Esophagus squamous epithelium (tissue), 4 donors: ENCODE measurements around a stretch of chr6.

DNA sequence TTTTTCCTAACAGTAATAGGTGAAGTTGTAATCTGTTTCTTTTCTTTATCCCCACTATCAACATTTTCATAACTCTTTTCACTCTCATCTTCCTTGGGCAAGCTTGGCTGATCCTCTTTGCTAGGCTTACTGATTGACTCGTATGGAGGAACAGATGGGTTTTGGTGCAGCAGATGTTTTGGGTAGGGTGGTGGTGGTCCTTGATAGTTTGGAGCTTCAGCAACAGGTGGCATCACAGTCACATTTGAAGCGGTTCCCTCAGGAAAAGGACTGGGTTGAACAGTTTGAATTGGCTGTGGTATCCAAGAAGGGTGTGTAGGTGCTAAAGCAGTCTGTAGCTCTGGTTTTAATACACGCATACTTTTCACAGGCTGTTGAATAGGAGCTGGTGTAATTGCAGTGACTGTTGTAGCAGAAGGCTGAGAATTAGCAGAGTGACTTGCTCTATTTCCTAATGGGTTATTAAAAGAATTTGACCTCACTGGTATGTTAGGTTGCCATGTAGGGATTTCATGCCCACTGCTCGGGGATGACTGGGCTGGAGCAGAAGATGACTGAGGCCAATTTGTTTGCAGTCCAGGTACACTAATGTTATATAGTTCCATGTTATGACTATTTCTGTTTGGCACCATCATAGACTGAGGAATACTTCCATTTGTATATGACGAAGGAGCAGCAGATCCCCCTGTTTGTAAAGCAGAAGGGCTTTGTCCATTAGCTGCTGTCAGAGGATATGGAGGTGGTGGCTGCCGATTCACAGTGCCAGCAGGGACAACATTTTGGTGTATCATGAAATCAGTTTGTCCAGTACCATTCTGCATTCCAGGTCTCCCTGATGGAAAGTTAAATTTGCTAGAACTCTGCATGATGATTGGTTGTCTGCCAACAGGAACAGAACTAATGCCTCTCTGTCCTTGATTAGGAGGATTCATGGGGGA lies 34.4 kb downstream of the LATS1 start:
- PRO-cap = no peak
- RAMPAGE, long total RNA, 4 experiments = no peak in any of the 4 experiments

- PRO-cap = no peak
- RAMPAGE, long total RNA, 4 experiments = no peak in any of the 4 experiments
These were observed 53.4 kb downstream of the LRP11 start for GRCh38 chr6:149810372-149811491.

GRCh38 chr6:149823555-149824191 lies 40.5 kb downstream of the LRP11 start:
- PRO-cap = no peak
- RAMPAGE, long total RNA, 4 experiments = start-site peak on the minus strand in 1 of 4 experiments, at chr6:149823592-149823835 at its widest, 6 reads per replicate

DNA sequence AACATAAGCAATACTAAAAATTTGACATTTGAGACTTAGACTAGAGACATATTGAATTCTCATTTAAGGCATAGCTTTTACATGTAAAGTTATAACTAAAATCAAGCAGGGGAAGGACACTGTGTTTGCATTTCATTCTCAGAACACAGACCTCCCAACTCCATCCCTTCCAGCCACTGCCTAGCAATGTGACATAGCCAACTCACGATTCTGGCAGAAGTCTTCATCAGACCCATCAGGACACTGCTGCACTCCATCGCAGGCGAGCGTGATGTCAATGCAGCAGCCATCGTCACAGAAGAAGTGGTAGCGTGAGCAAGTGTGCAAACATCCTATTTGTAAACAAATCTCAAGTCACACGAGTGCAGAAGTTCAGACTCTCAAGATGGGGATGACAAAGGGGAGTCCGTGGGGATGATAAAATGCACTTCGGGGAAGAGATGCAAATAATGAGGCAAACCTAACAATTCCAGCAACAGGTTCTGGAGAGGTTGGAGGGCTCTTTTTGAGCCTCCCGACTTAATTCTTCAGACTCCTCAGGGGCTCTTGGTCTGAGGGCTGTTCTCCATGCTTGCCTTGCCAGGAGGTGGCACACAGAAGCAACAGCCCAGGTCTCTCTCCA lies 26.9 kb downstream of the LRP11 start:
- PRO-cap = no peak
- RAMPAGE, long total RNA, 4 experiments = no peak in any of the 4 experiments

DNA sequence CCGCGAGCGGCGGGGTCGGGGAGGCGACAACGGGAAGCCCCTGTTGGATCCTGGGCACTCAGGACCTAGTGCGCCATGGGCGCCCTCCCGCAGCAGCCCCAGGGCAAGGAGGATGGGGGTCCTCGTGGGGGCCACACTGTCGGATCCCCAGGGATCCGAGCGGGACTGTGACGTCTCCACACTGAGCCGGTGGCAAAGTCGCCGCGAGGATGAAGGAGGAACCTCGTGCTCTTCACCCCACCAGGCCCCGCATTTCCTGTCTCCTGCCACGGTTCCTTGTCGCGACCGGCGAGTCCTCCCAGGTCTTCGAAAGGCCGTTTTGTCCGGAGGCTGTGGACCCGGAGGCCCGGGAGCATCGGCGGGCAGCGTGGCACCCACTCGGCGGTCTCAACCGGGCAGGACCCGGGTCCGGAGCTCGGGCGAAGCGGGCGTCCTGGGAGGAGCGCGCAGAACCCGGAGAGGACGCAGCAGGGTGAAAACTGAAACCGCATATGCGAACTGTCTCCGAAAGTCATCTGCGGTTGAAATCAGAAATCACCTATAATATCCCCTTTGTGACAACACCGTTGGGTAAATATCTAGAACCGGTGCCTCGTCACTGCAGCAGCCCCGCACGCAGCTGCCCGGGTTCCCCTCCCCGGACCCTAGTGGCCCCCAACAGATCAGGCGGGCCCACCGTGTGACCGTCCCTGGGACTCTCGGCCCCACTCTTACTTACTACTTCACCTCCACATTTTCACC lies 3.2 kb upstream of the ULBP2 start:
- PRO-cap = unidirectional peak, minus-strand start at position 517 of the sequence
- RAMPAGE, long total RNA, 4 experiments = no peak in any of the 4 experiments

DNA sequence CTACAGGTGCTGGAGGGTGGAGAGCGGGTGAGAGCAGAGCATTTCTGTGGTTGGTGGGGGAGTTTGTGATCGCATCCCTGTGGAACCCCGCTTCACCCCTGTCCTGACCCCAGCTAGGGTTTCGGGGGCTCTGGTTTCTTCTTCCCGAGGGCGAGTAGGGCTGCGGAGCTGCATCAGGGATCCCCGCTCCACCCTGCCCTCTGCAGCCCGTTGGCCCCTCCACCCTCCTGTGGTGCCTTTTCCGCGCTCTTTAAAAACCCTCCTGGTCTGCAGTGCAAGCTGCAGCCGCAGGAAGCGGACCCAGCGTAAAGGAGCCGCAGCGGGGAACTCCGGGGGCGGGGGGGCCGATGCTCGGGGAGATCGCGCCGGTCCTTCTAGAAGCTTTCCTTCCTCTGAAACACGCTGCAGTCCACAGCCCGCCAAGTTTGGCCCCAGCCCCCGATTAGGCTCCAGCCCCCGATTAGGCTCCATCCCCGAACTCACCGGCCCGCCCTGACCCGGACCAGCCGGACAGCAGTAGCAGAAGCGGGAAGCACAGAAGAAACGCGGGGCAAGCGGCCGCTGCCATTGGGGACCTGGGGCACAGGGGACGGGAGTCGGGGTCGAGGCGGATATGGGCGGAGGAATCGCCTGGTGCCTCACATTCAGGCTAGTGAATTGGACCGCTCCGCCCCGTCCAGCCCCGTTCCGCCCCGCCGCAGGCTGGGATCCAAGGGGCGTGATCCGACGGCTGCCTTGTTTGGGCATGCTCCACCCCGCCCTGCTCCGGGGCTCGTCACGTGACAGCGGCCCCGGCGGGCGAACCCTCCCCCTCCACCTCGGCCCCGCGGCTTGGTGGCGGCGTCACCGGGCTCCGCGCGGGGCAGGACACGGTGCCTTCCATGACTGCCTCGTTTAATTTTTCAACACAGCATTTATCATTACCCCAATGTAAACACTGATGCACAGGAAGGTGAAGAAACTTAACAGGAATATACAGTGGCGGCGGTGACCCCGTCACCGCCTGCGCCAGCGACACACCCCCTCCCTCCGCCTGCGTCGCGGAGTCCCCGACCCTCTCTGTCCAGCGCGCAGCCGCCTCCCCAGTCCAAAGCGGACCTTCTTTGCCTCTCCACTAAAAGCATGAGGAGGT lies 20.4 kb downstream of the RAET1L start:
- PRO-cap = unidirectional peak, plus-strand start at position 282 of the sequence
- RAMPAGE, long total RNA, 4 experiments = no peak in any of the 4 experiments

- PRO-cap = no peak
- RAMPAGE, long total RNA, 4 experiments = no peak in any of the 4 experiments
These were observed 25.1 kb upstream of the PPP1R14C start for GRCh38 chr6:150117841-150118125.

DNA sequence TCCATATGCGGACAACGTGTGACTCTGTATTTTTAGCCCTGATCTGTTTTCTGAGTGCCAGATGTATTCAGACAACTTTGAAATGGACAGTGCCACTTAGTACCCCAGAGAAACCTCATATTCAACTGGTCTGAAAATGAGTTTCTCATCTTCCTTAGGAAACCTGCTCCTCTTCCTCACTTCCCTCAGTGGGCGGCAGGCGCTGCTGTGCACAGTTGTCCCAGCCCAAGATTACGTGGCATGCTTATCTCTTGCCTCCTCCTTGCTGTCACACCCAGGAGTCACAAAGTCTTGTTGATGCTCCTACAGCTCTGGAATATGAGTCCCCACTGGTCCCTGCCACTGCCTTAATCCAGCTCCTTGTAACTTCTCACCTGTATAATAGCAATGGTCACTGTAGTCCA lies 8.3 kb downstream of the PPP1R14C start:
- PRO-cap = no peak
- RAMPAGE, long total RNA, 4 experiments = no peak in any of the 4 experiments

DNA sequence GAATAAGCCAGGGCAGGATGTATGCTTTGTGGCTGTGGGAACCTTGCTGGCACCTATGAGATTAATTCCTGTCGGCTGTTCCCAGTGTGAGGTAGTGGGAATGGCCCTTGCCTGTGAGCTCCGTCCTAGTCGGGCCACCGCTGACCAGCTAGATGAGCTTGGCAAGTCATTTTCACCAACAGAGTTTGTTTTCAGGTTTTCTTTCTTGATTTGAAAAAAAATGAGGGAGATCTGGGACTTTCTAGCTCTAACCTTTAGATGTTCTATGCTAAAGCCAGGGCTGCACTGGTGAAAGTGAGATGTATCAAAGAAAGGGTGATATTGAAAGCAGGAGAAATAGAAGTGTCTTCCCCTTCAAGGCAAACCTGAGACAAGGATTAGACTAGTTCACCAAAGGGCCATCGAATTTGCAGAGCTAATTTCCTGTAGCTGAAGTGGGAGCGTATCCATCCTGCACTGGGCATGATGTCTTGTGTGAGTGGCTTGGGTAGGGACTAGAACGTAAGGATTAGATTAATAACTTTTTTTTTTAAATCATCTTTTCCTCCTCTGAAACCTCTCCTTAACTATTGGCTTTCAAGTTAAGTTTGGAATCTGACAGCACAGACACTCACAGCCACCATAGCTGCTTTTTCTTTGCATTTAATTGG lies 11.5 kb downstream of the PPP1R14C start:
- PRO-cap = unidirectional peak, plus-strand start at position 87 of the sequence
- RAMPAGE, long total RNA, 4 experiments = no peak in any of the 4 experiments

DNA sequence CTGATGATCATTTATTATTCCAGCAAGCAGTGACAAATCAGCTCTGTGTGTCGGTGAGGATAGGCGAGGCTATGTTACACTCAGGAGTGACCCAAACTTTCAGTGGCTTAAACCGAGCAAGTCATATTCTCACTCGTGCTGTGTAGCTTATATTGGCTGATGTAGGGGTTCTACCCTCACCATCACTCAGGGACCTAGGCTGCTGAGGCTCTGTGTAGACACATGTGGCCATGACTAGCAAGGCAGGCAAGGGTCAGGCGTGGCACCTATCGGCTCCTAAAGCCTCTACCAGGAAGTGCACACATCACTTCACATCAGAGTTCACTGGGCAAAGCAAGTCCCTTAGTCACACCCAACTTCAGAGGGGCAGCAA lies 42.8 kb downstream of the PPP1R14C start:
- PRO-cap = no peak
- RAMPAGE, long total RNA, 4 experiments = no peak in any of the 4 experiments

GRCh38 chr6:150435780-150436292 lies 67.0 kb downstream of the IYD start:
- PRO-cap = no peak
- RAMPAGE, long total RNA, 4 experiments = no peak in any of the 4 experiments

DNA sequence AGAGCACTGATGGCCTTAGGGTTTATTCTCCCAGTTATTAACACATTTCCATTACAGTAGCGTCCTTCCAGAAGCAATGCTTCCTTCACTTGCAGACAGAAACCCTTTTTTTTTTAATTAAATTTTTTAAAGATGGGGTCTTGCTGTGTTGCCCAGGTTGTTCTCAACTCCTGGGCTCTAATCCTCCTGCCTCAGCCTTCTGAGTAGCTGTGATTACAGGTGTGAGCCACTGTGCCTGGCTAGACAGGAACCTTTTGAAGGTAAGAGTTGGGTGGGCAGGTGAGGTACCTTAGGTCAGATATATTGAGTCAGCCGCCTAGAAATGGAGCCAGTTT lies 79.6 kb downstream of the IYD start:
- PRO-cap = no peak
- RAMPAGE, long total RNA, 4 experiments = no peak in any of the 4 experiments

DNA sequence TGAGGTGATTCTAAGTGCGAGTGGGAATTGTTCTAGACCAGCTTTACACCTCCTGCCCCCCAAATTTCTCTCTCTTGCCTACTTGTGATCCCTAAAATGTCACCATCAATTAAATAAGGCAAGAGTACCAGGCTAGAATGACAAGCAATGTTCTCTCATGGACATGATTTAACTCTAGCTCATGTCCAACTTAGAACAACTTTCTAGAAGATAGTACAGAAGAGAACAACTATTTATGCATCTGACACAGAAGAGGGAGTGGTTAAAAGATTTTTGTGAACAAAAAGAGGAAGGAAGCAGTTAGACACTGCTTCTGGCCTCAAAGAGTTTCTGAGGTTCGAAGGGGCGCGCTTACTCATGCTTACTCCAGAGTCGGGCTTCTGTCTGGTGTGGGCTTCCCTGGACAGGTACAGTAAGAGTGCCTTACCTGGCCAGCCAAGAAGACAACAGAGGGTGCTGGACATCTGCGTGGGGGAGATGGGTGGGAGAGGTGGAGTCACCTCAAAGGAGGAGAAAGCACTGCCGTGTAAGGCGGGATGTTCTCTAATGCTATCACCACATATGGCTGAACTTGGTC lies 25.3 kb upstream of the PLEKHG1 start:
- PRO-cap = unidirectional peak, plus-strand start at position 322 of the sequence
- RAMPAGE, long total RNA, 4 experiments = no peak in any of the 4 experiments

GRCh38 chr6:150636023-150636477 lies 36.4 kb downstream of the PLEKHG1 start:
- PRO-cap = unidirectional peak, plus-strand start at chr6:150636365
- RAMPAGE, long total RNA, 4 experiments = no peak in any of the 4 experiments

GRCh38 chr6:150698639-150698847 lies 98.9 kb downstream of the PLEKHG1 start:
- PRO-cap = no peak
- RAMPAGE, long total RNA, 4 experiments = no peak in any of the 4 experiments

- PRO-cap = no peak
- RAMPAGE, long total RNA, 4 experiments = no peak in any of the 4 experiments
These were observed 71.6 kb downstream of the MTHFD1L start for GRCh38 chr6:150937091-150937471.

GRCh38 chr6:150992535-150993097 lies 127.1 kb downstream of the MTHFD1L start:
- PRO-cap = no peak
- RAMPAGE, long total RNA, 4 experiments = no peak in any of the 4 experiments

GRCh38 chr6:151021671-151022265 lies 156.3 kb downstream of the MTHFD1L start:
- PRO-cap = no peak
- RAMPAGE, long total RNA, 4 experiments = no peak in any of the 4 experiments

- PRO-cap = no peak
- RAMPAGE, long total RNA, 4 experiments = no peak in any of the 4 experiments
These were observed 159.5 kb downstream of the MTHFD1L start for GRCh38 chr6:151024887-151025478.

GRCh38 chr6:151054223-151054929 lies 185.4 kb upstream of the AKAP12 start:
- PRO-cap = bidirectional peak, plus-strand start at chr6:151054592, minus-strand start at chr6:151054507
- RAMPAGE, long total RNA, 4 experiments = no peak in any of the 4 experiments